Bronchial lymph node (tissue), 1 donor: ENCODE measurements around a stretch of chr21.

- PRO-cap, result no peak
Observed at GRCh38 chr21:16551737-16552241, 822.0 kb downstream of the USP25 start.

- PRO-cap, result bidirectional peak, plus-strand start at chr21:16587289, minus-strand start at chr21:16587188
Observed at GRCh38 chr21:16586943-16587652, 857.3 kb downstream of the USP25 start.

- PRO-cap, result no peak
Observed at GRCh38 chr21:16750050-16750407, 762.8 kb upstream of the CXADR start.

DNA sequence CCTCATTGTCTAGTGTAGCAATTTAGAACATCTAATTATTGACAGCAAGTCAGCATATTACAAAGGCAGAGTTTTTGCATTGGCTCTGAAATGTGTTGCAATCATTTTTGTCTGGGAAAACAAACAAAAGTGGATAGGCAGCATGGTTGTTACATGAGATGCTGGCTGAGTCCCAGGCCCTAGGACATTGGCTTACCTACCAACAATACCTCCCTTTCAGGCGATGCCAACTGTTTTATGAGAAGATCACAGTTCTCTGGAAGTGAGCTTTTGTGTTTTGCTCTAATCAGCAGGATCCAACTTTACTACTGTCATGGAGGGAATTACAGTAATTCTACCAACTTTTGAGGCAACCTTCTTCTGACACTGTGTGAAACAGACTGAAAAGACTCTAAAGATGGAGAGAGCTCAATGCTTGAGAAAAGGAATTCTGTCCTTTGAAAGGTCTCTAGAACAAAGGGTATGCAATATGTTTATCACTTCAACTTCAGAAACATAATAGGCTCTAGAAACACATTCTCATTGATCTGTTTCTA, 71.4 kb upstream of the CXADR start:
- PRO-cap, result no peak

- PRO-cap, result no peak
Observed at GRCh38 chr21:17467153-17467628, 45.7 kb upstream of the CXADR start.

DNA sequence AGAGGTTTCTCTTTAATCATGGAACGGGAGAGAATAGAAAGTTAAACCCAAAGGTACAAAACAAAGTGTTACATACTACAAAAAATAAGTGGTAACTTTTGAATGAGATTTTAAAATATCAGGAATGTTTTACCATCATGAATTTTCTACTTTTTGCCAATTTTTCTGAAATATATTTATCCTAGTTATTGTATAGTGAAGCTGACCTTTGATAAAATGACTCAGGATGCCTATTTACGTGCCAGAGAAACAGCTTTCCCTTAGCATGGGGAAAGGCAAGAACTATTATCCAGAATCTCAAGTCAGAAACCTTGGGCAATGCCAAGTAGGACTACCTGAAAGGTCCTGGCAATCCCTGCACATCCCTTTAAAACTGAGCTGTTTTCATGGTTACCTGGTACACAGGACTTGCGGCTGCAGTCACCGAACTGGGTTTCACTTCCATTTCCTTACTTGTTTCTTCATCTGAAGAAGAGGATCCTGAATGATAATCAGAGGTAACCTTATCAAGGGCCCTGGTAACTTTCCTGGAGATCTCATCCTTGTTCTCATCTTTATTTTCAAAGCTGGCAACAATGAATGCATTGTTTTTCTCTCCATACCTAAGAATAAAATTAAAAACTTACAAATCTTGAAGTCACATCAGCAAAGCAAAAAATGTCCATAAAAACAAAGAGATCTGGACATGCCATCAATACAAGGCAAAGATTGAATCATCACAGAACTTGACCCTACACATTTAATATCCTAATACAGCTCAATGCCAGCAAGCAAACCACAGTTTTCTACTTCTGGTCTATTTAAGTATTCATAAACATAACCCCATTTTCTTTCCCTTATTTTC, 14.3 kb downstream of the BTG3 start:
- PRO-cap, result no peak

- PRO-cap, result no peak
Observed at GRCh38 chr21:17688821-17689875, 76.4 kb upstream of the BTG3 start.

DNA sequence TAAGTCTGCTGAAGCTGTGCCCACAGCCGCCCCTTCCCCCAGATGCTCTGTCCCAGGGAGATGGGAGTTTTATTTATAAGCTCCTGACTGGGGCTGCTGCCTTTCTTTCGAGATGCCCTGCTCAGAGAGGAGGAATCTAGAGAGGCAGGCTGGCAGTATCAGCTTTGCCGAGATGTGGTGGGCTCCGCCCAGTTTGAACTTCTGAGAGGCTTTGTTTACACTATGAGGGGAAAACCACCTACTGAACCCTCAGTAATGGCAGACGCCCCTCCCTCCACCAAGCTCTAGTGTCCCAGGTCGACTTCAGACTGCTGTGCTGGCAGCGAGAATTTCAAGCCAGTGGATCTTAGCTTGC, 43.9 kb downstream of the C21orf91 start:
- PRO-cap, result no peak

DNA sequence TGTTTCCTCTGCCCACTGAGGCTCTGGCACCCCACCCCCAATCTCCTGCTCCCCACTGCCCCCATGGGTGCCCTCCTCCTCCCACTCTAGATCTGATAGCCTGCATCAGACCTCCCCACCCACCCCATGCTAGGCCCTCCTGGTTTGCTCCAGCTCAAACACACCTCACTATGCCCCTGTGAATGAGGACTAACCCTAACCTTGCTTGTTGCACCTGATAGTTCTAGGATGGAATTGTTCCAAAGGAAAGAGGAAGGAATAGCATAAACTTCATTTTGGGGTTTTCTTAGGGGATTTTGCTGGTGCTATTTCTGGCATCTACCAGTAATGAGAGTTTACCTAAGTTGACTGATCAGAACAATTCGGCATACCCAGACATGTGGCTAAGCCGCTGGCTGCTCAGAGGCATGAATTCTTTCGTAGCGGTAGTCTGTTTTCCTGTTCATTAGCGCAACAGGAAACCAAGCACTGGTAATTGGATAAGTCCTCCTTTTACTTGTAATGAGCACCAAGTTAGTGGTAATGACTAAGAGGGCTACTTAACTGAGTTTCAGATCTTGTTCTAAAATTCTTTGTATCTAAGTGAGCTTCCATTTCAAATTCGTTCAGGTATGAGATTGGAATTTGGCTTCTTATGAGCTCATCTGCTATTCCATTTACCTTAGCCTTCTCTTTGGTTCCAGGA, 38.7 kb downstream of the C21orf91 start:
- PRO-cap, result no peak

DNA sequence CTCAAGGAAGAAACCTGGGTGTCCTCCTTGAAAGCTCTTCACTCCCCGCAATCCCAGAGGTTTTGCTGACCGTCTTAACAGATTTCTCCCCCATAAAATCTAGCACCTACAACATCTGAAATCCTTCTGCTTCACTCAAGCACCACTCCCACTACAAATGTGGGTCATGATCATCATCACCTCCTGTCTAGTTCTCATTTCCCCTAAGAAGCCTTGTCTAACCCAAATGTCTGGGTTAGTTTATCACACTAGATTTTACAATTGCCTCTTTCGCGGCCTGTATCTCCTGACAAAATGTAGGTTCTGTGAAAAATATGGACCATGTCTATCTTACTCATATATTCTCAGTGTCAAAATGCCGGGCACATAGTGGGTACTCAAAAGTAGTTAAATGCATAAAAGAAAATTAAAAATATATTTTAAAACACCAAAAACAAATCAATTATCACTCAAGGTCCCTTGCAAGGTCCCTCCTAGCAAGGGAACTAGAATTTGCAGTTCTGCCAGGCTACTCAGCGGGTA, 19.7 kb downstream of the C21orf91 start:
- PRO-cap, result no peak

GRCh38 chr21:17900117-17900735, 81.1 kb upstream of the C21orf91 start:
- PRO-cap, result no peak

DNA sequence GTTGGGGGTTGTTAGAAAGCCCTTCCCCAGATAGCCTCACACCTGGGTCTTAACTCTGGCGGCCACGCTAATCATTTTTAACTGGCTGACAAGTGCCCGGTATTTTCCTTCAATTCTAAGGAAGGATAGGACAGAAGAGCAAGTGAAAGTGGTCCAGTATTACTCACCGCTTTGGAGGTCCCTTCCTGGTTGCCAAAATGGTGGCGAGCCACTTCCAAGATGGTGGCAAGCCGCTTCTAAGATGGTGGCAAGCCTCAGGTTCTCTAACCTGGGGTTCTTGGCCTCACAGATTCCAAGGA, 356.0 kb upstream of the TMPRSS15 start:
- PRO-cap, result no peak

- PRO-cap, result no peak
Observed at GRCh38 chr21:21258651-21258906, 260.4 kb downstream of the NCAM2 start.

GRCh38 chr21:24545402-24545791, 1061.9 kb downstream of the MRPL39 start:
- PRO-cap, result unidirectional peak, plus-strand start at chr21:24545600

DNA sequence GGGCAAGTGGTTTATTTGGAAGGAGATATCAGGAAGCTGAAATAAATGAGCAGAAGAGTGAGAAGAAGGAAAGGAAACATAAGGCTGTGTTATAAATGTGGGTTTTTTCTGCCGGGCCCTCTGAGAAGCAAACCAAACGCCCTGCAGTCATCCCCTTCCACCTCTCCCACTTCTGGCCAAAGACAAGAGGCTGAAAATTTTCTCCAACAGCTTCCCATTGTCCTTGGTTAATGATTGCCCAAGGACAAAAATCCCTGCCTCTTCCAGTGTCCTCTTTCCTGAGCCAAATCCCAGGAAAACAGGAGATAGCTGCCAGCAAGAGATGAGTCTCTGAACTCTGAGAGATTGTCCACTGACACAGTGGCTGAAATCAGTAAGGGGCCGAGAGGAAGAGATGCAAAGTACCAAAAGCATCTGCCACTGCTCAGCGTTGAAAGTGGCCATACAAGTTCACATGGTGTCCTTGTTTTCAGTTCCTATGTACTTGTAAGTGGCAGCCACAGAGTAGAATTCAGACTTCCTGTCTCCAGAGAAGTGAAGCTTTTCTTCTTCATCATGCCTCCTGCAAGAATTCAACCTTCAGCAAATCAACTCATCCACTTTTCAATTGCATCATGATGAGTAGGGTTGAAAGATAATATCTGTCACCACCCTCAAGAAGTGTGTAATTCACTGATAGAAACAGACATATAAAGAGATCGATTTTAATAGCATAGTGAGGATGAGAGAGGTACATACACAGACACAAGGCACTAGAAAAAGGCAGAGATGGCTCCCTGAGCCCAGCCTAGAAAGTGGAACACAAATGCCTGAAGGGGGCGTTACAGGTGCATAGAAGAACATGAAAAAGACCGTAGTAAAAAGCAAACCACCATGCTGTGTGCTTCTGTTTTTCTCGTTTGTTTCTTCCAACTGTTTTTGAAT, 185.9 kb downstream of the MRPL39 start:
- PRO-cap, result no peak

- PRO-cap, result no peak
Observed at GRCh38 chr21:25457377-25457935, 149.8 kb downstream of the MRPL39 start.

DNA sequence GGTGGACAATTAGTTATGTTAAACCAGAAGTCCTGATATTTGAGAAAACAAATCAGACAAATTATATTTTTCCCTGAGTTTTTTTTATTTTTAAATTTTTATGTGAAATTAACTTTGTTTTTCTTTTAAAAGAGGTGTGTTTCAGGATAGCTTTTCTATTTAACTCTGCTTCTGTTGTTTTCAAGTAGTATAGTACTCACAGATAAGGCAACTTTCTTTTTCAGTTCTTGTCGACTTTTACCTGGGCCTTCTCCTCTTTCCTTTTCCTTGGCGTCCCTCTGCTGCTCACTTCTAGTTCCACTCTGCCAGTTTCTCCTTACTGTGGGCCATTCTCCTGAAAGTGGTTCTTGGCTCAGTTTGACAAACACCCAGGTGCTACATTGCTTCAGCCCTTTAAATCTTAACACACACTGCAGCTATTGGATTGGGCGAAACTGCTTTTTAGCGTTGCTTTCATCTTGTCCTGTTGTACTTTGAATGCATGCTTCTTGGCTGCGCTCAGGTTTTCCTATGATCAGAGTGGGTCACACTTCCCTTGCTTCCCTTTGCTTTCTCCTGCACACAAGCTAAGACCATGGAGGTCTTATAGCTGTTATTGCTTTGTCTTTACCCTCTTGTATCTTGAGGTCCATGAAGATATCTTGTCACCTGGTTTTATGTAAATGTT, 21.5 kb downstream of the GABPA start:
- PRO-cap, result no peak

- PRO-cap, result no peak
Observed at GRCh38 chr21:25897384-25897845, 162.6 kb downstream of the GABPA start.

- PRO-cap, result no peak
Observed at GRCh38 chr21:25918576-25919108, 183.9 kb downstream of the GABPA start.

DNA sequence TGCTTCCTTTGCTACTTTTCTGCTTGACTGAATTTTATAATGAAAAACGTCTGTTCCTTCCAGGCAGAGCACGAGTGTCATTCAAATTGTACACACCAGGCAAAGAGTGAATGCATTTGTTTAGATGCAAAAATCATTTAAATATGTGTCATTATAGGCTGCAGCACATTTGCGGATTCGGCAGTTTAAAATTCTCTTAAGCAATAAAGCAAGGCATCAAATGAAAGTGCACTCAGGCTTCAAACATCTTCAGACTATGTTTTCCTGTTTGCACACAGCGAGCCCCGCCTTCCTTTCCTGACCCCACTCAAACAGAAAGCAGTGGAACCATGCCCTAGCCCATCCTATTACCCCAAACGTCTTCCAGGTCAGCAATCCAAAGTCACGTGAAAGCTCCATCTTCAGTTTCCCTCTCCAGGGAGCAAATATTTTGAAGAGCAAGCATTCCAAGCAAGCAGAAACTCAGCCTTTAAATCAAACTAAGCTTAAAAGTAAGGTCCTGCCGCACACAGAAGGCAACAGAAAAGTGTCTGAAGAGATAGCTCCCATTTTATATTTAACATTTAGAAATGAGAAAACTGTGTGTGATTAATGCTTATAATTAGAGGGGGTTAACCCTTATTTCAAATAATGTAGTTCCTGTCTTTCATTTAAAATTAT, 99.5 kb downstream of the APP start:
- PRO-cap, result unidirectional peak, minus-strand start at position 72 of the sequence; unidirectional peak, minus-strand start at position 256 of the sequence